Pericardium fibroblast (primary cell): Measurements from ENCODE around the genes AAMP and USP37.

- RAMPAGE, long total RNA, result no peak
These were observed 115.2 kb downstream of the TNS1 start for GRCh38 chr2:217887575-217888095.

DNA sequence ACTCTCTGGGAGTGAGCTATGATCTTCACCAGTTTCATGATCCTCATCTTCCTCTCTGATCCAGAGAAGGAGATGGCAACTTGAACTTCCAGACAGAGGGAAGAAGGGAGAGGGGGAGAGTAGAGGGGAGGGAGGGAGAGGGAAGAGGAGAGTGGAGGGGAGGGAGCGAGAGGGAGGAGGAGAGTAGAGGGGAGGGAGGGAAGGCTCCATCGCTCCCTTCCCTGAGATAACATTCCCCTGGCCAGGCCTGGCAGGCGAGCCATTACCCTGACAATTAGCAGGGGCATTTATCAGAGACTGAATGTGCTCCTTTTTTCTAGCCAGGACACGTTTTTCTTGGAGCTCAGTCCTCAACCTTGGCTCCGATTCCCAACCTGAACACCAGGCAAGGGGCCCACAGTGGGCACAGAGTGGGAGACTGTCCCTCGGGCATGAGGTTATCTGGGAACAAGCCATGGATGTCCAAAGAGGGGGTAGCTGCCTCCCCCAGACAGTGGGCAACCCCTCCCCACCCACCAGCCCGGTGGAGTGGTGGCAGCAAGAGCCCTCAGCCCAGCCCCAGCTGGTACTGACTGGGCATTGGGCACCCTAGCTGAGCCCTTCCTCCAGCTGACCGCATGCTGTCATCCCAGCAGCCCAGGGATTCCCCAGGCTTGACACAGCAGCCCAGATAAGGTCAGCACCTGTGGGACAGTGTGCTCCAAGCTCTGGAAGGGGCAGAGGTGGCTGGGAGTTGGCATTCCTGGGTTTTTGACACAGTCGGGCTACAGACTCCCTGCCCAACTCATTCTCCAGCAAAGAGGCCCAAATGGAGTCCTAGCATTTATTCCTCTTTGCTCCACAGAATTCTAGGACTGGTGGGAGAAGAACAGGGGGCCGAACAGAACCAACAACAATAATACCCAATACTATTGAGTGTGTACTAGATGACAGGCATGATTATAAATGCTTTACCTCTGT is 81.7 kb downstream of the TNS1 start:
- RAMPAGE, long total RNA, result no peak

- RAMPAGE, long total RNA, result no peak
These were observed 16.7 kb downstream of the ARPC2 start for GRCh38 chr2:218233677-218234166.

DNA sequence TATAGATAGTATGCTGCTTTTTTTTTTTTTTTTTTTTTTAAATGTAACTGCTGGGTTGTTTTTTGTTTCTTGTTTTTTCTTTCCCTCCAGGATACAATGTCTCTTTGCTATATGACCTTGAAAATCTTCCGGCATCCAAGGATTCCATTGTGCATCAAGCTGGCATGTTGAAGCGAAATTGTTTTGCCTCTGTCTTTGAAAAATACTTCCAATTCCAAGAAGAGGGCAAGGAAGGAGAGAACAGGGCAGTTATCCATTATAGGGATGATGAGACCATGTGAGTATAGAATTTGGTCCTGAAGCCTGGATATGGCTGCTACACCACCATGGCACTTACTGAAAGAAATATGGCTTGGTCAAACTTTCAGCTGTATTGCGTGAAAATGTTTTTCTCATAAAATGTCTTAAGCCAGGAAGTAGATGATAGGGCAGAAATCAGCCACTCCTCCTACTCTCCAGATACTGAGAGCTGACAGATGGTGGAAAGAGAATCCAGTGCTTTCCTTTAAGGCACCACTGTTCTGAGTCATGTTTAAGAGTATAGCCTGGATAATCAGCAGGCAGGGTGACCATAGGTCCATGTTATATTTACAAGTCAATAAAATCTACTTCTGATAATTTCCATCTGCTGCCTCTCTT is 21.7 kb downstream of the ARPC2 start:
- RAMPAGE, long total RNA, result no peak

DNA sequence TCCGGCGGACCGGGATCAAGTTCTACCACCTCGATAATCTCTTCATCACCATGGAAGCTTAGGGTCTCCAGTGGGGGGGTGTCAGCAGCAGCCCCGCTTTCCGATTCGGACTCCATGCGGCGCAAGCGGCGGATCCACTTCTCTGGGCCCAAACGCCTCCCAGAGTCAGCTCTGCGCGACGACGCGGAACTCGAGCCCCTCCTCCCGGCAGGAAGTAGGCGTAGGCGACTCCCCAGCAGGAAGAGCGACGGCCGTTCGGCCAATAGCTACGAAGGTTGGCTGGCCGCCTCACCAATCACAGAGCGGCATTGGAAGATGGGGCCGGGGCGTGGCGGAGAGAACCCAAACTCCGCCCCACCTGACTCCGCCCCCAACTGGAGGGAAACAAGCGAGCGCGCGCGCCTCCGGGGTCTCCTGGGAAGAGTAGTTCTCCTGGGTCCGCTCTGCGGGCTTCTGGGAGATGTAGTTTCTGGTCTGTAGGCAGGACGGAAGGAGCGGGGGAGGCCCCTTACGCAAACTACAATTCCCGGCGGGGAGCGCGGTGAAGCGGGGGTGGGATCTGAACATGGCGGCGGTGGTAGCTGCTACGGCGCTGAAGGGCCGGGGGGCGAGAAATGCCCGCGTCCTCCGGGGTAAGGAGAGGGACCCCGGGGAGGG is at the start of gene AAMP:
AAMP (minus strand) TSS at position 167 of the 657 bp plus-strand sequence.
- RAMPAGE, long total RNA, result start-site peak on the minus strand centred at position 162 of the sequence, 38 bp wide, 995 and 342 reads in 2 replicates; start-site peak on the plus strand centred at position 557 of the sequence, 16 bp wide, 921 and 46 reads in 2 replicates

- RAMPAGE, long total RNA, result no peak
These were observed 314 bp downstream of the PNKD start for GRCh38 chr2:218270628-218271038.

- RAMPAGE, long total RNA, result no peak
These were observed 1.0 kb downstream of the PNKD start for GRCh38 chr2:218271039-218272019.

- RAMPAGE, long total RNA, result no peak
These were observed 8.1 kb downstream of the TMBIM1 start for GRCh38 chr2:218284056-218284727.

- RAMPAGE, long total RNA, result no peak
These were observed 2.8 kb upstream of the TMBIM1 start for GRCh38 chr2:218295000-218295576.

GRCh38 chr2:218367051-218367613 is 10.5 kb downstream of the CATIP start:
- RAMPAGE, long total RNA, result no peak

- RAMPAGE, long total RNA, result no peak
These were observed 2.4 kb upstream of the CTDSP1 start for GRCh38 chr2:218397211-218397712.

DNA sequence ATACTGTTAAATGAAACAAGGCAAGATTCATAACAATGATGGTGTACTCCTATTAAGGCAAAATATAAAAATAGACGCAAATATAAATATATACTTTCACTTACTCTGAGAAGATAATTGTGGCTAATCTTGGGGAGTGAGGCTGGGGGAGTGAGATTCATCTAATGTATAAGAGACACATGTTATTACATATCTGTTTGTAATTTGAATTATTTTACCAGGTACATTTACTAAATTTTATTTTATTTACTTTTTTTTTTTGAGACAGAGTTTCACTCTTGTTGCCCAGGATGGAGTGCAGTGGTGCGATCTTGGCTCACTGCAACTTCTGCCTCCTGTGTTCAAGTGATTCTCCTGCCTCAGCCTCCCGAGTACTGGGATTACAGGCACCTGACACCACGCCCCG is 8.9 kb upstream of the VIL1 start:
- RAMPAGE, long total RNA, result no peak

DNA sequence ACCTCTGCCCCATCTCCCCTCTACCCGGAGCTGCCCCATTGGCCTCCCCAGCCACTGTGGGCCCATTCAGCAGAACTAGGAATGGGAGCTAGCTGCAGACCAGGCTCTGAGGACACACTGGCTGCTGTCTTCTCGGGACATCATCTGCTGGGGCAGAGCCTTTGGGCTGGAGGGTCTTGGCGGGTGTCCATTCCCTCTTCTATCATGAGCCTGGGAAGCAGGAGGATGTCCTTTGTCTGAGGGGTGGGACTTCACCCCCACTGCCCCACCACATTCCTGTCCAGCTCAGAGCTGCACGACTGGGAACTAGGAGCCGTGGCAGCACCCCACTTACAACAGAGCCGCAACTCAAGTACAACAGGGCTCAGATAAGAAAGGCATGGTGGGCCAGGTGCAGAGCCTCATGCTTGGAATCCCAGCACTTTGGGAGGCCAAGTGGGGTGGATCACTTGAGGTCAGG is 870 bp downstream of the VIL1 start:
- RAMPAGE, long total RNA, result no peak

DNA sequence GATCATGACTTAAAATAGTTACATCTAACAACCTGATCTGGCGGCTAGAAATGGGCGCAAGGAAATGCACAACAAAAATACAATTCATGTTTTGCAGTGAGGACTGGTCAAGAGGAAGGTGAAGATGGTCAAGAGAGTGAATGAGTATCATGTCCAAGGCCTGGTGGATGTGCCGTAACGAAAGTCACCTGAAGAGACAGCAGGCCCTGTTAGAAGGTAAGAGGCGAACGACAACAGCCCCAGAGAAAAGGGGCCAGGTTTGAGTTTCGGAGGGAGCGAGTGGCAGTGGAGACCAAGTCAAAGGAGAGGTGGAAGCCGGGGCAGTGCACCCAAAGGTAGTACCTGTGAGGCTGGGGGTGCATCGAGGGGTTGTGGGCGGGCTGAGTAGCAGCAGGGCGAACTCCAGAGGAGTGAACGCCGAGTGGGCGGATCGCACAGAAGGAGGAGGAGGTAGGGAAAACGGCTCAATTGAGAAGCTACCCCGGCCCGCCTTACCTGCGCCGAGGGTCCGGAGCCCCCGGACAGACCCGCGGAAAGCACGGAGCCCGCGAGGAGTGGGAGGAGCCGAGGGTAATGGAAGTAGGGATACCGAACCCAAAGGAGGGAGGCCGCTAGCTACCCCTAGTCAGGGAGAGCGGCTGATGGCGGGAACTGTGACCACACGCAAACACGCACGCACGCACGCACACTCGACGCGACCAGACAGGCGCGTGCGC is at the start of gene USP37:
USP37 (minus strand) TSS at position 669 of the 716 bp plus-strand sequence.
- RAMPAGE, long total RNA, result start-site peak on the minus strand centred at position 650 of the sequence, 47 bp wide, 78 and 53 reads in 2 replicates

DNA sequence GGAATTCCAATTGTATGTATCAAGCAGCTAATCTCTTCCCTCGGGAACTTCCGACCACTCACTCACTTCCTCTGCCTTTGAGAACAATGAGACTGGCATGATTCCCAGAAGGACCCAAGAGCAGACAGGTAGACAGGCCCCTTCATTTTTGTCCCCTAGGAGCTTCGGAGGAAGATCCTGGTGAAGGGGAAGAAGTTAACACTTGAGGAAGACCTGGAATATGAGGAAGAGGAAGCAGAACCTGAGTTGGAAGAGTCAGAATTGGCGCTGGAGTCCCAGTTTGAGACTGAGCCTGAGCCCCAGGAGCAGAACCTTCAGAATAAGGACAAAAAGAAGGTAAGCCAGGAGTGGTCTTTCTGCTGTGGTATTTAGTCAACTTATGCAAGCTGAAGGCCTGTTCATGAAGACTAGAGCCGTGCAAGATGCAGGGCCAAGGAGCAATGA is 24.3 kb downstream of the PLCD4 start:
- RAMPAGE, long total RNA, result no peak

DNA sequence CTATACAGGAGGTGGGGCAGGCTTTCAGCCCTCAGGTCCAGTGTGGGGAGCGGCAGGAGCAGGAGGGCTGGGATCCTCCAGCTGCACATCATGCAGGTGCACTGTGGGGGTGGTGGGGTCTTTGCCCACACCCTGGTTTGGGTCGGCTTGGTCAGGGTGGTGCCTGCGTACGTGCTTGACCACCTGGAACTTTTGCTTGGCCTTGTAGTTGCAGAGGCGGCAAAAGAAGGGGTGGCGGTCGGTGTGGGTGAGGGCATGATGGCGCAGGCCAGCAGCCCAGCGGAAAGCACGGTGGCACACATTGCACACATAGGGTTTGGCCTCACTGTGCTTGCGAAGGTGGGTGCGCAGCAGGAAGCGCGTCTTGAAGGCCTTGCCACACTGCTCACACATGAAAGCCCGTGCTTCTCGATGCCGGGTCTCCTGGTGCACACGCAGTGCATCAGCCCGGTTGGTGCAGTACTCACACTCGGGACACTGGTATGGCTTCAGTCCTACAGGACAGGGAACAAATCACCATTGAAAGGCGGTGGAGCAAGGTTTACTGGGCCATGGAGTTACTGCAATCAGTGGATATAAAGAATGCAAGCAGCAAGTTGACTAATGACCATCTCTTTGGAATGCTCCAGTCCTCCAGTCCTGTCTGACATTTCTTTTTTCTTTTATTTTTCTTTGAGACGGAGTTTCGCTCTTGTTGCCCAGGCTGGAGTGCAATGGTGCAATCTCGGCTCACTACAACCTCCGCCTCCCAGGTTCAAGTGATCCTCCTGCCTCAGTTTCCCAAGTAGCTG is 20.9 kb downstream of the ZNF142 start:
- RAMPAGE, long total RNA, result no peak

DNA sequence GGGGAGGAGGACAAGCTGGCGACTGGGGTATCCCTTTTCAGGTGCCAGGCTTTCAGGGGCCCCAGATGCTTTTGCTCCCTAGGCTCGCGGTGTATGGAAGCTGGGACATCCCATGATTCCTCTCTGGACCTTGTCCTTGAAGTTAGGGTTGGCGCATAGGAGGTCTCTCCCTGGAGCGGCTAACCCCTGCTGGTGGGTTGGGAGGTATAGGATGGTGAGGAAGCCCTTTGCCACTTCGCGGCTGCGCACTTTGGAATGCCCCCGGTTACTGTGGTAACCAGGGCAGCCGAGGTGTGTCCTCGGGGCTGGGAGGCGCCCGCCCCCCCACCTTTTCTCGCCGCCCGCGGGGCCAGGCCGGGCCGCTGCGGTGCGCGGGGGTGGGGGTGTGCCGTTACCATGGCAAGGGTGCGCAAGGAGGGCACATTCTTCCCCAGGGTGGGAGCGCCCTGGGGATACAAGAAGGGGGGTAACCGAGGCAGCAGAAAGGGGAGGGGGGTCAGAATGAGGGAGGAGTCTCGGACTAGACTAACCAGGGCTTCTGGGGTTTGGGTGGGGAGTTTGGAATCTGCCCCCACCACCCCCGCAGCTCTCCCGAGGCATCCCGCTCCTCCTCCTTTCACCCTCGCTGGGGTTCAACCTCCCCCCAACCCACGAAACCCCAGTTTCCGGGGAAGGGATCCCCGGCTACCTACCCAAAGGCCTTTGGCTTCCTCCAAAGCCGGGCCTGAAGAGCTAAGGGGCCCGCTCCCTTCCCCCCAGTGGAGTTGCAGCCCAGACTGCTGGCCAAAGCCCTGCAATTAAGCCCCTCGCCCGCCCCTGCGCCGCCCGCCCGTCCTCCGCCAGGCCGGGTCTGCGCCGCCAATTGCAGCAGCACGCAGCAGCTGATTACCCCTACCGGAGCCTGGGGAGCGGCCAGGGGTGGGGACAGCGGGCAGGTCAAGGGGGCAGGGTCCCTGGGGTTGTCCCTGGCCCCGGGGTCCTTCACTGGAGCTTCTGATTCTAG is 16.5 kb downstream of the WNT10A start:
- RAMPAGE, long total RNA, result no peak

- RAMPAGE, long total RNA, result no peak
These were observed 2.9 kb downstream of the FEV start for GRCh38 chr2:218981983-218982539.

- RAMPAGE, long total RNA, result no peak
These were observed 736 bp downstream of the FEV start for GRCh38 chr2:218984053-218984843.

DNA sequence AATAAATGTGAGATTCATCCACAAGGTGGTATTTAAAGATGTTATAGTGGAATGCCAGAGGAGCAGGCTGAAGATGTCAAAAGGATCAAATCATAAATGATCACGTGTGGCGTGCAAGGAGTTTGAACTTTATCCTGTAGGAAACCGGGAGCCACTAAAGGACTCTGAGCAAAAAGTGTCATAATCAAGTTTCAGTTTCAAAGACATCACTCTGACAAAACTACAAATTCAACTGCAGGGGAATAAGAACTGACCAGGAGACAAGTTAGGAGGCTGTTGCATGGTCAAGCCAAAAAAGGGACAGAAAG is 19.9 kb downstream of the NHEJ1 start:
- RAMPAGE, long total RNA, result no peak